Airway epithelial cell (primary cell): ENCODE measurements around a stretch of chr1.

- RAMPAGE, long total RNA = no peak
Observed at GRCh38 chr1:107369957-107370400, 229.1 kb downstream of the NTNG1 start.

- RAMPAGE, long total RNA = no peak
Observed at GRCh38 chr1:107585113-107585938, 379.7 kb downstream of the VAV3 start.

GRCh38 chr1:107685313-107685717, 279.7 kb downstream of the VAV3 start:
- RAMPAGE, long total RNA = no peak

- RAMPAGE, long total RNA = no peak
Observed at GRCh38 chr1:108077979-108078435, 113.0 kb upstream of the VAV3 start.

GRCh38 chr1:108693454-108693683, 1.3 kb downstream of the PRPF38B start:
- RAMPAGE, long total RNA = no peak

DNA sequence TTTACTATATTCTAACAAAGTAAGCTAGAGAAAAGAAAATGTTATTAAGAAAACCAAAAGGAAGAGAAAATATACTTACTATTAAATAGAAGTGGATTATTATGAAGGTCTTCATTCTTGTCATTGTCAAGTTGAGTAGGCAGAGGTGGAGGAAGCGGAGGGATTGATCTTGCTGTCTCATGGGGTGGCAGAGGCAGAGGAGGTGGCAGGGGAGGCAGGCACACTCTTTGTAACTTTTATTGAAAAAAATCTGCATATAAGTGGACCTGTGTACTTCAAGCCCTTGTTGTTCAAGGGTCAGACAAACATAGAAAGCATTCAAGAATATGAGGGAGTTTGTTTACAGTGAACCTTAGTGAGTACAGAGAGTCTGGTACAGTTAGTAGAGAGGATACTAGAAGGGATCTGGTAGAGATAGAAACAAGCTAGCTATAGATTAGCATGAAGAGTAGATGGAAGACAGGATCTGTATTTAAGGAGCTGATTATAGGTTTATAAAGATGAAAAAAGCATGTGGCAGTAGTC, 22.7 kb downstream of the STXBP3 start:
- RAMPAGE, long total RNA = no peak

GRCh38 chr1:108828295-108829047, 28.4 kb downstream of the AKNAD1 start:
- RAMPAGE, long total RNA = no peak

GRCh38 chr1:108943209-108944171, 19.8 kb downstream of the CLCC1 start:
- RAMPAGE, long total RNA = no peak

- RAMPAGE, long total RNA = no peak
Observed at GRCh38 chr1:108947460-108948422, 15.5 kb downstream of the CLCC1 start.

DNA sequence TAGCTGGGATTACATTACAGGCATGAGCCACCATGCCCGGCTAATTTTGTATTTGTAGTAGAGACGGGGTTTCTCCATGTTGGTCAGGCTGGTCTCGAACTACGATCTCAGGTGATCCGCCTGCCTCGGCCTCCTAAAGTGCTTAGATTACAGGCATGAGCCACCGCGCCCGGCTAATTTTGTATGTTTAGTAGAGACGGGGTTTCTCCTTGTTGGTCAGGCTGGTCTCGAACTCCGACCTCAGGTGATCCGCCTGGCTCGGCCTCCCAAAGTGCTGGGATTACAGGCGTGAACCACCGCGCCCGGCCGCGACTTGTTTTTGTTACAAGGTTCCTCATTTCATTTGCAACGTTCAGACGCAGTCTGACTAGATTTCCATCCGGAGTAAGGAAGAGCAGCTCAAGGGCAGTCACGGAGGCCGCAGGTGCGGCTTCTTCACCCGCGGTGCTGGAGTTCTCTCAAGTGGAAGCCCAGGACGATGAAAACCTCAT, 529 bp upstream of the TMEM167B start:
- RAMPAGE, long total RNA = no peak

- RAMPAGE, long total RNA = no peak
Observed at GRCh38 chr1:109229154-109230479, 15.9 kb downstream of the SARS1 start.

DNA sequence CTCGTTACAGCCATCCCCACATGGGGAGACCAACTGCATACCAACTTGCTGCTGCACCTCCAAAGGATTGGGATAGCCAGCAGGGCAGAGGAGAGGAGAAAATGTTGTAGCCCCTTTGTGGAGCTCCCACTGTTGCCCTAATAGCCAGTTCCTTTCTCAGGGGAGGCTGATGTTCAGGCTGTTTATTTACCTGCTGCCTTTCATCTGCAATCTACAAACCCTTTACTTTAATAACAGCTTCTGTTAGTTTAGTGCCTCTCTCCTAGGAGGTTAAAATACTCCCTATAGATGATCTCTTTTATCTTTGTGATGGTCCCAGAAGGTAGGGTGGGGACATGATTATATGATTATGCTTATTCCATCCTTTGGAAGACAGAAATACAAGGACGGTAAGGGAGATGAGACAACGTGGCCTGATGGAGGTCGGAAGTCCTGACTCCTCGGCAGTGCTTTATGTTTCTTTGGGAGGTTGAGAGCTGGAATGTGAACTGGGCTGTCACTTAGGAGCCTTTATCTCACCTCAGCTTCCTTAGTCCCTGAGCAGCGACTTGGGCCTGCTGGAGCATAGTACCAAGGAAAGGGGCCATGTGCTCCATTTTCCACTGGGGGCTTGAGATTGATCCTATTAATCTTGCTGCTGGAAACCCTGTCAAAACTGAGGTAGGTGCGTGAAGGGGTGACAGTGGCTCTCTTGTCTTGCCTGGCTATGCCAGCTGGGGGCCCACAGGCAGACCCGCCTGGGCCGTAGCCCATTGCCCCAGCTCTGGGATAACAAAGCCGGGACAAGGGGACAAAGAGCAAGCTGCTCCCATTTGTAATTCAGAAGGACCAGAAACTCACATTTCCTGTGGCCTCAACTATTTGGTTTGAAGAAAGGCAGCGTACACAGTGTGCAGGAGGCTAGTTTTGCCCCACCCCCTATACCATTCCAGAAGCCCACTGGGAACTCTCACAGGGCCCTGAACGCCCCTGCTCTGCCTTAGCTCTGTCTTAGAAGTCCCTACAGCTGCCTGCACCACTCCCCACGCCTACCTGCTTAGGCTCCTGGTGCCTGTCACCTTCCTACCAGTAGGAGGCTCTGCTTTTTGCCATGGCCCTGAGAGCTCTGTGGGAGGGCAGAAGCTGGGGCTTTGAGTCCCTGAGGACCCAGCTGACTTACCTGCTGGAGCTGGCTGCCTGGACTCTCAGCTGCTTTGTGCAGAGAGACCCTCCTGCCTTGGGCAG, 10.4 kb upstream of the CELSR2 start:
- RAMPAGE, long total RNA = no peak

DNA sequence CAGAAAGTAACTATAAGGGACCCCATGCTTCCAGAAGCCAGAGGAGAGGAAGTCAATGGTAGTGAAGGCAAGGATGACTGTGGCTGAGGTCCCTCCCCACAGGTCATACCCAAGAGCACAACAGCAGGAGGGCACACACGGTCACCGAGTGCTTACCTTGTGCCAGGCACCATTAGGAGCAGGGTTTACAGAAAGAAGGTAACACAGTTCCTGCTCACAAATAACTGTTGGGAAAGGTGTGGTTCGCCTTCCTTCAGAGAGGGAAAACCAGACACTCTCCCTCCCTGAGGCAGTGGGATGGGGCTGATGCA, 9.5 kb upstream of the CELSR2 start:
- RAMPAGE, long total RNA = no peak

GRCh38 chr1:109385394-109385902, 12.3 kb downstream of the SORT1 start:
- RAMPAGE, long total RNA = no peak

DNA sequence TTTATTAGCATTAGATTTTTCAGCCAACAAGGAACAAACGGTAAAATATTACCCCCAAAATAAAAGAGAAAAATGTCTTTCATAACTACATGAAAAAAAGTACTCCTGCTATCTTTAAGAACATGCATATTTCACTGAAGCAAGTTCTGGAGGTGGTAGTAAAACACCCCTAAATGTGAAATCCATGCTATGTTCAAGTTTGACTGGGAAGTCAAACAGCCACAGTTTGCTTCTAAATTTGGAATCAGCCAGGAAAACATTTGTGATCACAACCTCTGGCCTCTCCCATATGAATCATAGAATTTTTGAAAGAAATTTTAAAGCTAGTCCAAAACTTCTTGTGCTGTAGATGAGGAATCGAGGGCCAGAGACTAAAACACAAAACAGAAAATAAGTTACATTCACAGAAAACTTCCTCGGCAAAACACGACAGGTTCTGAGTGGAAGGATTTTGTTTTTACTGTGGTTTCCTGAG, 6.6 kb downstream of the SORT1 start:
- RAMPAGE, long total RNA = no peak

DNA sequence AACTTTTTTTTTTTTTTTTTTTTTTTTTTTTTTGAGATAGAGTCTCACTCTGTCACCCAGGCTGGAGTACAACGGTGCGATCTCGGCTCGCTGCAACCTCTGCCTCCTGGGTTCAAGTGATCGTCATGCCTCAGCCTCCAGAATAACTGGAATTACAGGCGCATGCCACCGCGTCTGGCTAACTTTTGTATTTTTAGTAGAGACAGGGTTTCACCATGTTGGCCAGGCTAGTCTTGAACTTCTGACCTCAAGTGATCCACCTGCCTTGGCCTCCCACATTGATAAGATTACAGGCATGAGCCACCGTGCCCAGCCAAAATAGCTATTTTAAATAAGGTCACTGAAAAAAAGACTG, 2.5 kb downstream of the SORT1 start:
- RAMPAGE, long total RNA = no peak

- RAMPAGE, long total RNA = no peak
Observed at GRCh38 chr1:109467729-109468043, 1.3 kb downstream of the SYPL2 start.

- RAMPAGE, long total RNA = no peak
Observed at GRCh38 chr1:109502482-109502983, 7.0 kb downstream of the AMIGO1 start.

DNA sequence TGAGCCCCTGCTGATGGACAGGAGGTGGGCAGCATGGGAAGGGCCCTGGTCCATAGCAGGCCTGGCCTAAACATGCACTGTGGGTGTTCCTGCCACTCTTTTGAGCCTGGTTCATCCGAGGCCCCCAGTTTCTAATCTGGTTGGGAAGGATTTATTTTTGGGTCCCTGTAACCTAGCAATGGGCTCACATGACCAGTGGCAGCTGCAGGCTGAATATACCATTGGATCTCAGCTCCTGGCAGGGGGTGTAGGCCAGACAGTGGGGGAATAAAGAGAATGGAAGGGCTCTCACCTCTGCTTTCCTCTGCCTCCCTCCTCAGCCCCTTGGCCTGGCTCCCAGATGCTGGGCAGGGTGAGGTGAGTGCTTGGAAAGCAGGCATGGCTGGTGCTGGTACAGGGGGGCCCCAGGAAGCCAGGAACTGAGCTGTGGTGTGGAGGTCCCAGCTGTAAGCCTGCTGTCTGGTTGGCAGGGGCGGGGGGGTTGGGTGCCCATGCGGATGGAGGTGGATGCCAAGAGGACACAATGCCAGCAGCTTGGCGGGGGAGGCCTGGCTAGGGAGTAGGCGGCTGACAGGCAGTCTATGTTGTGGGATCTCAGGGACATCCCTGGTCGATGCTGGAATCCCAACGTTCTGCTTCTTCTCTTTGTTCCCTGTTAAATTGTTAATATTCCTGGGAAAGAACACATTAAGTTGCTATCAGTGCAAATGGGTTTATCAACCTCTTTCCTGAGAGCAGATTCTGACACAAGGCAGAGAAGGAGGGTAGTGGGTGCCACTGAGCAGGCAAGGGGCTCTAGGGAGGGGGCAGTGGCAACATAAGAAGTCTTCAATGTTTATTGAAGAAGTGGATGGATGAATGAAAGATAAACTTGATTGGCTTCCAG, 3.5 kb upstream of the GPR61 start:
- RAMPAGE, long total RNA = no peak

DNA sequence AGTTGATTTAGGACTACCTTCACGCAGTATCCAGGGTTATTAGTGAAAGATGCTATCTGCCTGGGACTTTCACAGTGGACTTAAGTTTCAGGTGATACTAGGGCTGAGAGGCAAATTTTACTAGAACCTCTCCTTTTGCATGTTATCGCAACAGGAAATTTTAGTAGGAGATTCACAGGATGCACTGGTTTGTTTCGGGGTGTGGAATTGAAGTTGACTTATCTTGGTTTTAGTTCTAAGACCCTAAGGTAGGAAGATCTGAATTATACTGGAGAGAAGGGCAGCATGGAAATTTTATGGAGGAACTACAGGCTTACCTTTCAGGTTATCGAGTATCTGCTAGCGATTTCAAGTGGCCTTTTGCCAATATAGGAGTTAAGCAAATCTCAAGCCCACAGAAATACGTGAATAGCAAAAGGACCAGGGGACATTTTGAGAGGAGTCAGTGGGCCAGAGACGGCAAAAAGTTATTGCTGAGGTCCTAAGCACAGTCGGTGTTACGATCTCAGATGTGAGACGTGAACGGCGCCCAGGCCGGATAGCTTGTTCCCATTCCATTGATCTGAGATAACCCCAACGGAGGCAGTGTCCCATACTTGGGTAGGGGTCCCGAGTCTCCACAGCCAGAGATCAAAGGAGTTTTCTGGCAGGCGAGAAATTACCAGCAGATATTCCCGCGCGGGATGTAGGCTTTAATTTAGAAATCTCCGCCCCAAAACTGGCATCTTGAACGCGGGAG, 648 bp upstream of the GNAI3 start:
- RAMPAGE, long total RNA = no peak